ENCODE results near the genes H2AC13, ZSCAN16 and SCAND3.

- PRO-cap: no peak
Measured at GRCh38 chr6:27503360-27503989, 30.6 kb upstream of the ZNF184 start.

GRCh38 chr6:27531953-27532336, 59.0 kb upstream of the ZNF184 start:
- PRO-cap: no peak

GRCh38 chr6:27617067-27617635, 144.2 kb upstream of the ZNF184 start:
- PRO-cap: no peak

GRCh38 chr6:27680293-27680709, 127.4 kb downstream of the H2BC13 start:
- PRO-cap: no peak

GRCh38 chr6:27808080-27808351, at the start of gene H2AC13:
Gene H2AC13, plus strand, starts transcription at chr6:27808173.
- PRO-cap: no peak

- PRO-cap: no peak
Measured at GRCh38 chr6:27831770-27831941, 296 bp upstream of the H4C12 start.

DNA sequence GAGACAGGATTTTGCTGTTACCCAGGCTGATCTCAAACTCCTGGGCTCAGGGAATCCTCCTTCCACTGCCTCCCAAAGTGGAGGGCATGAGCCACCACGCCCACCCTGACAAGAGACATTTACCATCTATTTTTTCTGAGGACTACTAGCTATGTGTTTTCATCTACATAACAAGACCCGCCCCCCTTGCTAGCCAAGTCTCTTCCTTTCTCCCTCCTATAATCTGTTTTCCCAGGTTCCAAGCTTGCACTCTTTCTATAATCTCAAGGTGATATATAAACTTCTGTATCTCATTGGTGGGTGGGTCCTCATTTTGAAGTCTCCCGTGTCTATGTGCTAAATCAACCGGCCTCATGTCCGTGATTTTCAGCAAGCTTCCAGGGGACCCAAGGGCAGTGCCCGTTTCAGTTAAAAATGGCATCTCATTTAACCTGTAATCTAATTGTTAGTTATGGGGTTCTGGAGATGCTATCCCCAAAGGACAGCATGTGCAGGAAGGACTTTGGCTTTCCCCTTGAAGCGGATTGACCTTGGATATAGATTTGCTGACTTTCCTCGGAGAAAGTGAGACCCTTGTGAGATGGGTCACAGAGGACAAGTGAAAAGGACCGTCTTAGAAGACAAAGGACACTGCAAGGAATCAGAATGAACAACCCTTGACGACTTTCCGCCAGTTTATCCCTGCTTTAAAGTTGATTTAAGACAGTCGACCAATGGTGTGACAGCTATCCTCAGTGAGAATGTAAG, 881 bp downstream of the H3C12 start:
- PRO-cap: no peak

GRCh38 chr6:28085380-28085923, 5.1 kb downstream of the ZNF165 start:
- PRO-cap: no peak

- PRO-cap: bidirectional peak, plus-strand start at chr6:28124622, minus-strand start at chr6:28124539
Measured at GRCh38 chr6:28124324-28125330, at the start of gene ZSCAN16. Gene ZSCAN16, plus strand, starts transcription at chr6:28124609.

GRCh38 chr6:28135407-28135750, 6.3 kb upstream of the ZKSCAN8 start:
- PRO-cap: no peak

DNA sequence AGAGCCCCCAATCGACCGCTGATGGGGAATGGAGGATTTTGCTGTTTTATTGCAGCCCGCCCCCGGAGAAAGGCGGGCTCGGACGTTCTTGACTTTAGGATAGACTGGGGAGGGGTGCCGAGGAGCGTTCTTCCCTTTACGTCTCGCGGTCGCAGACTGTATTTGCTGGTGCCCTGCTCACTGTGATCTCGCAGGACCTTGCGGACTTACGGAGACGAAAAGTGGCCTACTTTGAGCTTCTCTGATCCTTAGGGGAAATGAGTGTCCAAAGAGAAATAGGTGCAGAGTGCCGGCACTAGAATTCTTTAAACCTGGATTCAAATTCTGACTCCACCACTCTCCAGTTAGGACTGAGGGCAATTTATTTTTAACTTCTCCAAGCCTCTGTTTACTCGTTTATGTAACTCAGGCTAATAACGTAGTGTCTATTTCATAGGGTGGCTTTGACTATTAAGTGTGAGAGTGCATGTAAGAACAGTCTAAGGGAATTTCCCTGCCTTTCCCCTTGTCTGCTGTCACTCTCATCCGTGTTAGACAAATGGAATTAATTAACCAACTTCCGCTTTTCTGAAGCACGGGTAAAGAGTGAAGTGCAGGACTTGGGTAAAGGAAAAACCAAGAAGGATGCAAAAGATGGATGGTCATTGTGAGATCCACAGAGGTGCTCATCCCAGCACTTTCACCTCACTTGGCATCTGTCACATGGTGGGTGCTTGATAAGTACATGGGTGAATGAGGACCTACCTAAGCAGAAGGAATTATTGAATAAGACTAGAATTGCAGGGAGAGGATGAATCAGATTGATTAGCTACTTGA, 4.2 kb upstream of the ZKSCAN8 start:
- PRO-cap: bidirectional peak, plus-strand start at position 97 of the sequence, minus-strand start at position 20 of the sequence

GRCh38 chr6:28543585-28544182, 18.0 kb downstream of the GPX5 start:
- PRO-cap: no peak

- PRO-cap: bidirectional peak, plus-strand start at chr6:28587397, minus-strand start at chr6:28587298
Measured at GRCh38 chr6:28586892-28587685, at the start of gene SCAND3. Gene SCAND3, minus strand, starts transcription at chr6:28587298.

GRCh38 chr6:28633871-28634292, 46.8 kb upstream of the SCAND3 start:
- PRO-cap: no peak

DNA sequence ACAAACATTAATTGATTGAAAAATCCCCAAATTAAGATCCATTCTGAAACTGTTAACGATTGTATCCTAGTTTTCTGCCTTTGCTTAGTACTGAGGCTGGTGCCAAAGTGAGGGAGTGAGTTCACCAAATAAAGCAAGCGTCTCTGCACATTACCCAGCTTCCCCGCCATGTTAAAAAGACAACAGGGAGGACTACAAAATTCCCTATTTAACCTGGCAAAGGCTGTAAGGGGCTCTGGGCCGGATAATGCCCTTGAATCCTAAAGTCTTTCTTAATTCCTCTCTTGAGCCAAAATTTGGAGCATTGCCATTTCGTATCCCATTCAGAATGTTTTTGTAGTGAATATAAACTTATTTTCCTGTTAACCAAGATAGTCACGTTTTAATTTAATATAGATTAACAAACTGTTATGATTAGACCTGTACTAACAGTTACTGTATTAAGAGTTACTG, 62.0 kb upstream of the SCAND3 start:
- PRO-cap: no peak

GRCh38 chr6:28693965-28694417, 106.9 kb upstream of the SCAND3 start:
- PRO-cap: no peak

DNA sequence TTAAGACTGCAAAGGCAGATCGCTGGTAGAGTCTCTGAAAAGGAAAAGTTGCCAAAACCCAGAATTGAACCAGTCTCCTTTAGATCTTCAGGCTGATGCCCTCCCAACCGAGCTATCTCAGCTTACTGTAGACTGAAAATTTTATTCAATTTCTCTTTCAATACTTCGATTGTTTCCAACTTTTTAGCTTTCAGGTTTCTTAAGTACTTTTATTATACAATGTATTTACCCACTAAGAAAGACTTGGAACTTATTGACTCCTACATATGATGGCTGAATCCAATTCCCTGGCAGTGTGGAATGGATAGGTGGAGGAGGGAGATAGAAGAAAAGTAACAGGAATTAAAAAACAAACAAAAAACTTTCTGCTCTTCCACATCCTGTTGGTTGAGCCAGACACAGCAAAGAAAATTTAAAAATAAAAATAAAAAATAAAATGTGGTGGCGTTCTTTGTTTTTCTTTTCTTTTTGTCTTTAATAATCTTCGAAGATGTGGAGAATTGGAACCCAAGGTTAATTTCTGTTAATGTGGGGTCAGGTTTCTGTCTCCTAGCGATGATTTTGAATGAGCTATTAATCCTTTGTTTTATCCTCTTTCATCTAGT, 140.0 kb upstream of the SCAND3 start:
- PRO-cap: no peak

- PRO-cap: no peak
Measured at GRCh38 chr6:28776916-28777293, 146.9 kb downstream of the TRIM27 start.

GRCh38 chr6:28922643-28922800, 1.3 kb downstream of the TRIM27 start:
- PRO-cap: no peak

DNA sequence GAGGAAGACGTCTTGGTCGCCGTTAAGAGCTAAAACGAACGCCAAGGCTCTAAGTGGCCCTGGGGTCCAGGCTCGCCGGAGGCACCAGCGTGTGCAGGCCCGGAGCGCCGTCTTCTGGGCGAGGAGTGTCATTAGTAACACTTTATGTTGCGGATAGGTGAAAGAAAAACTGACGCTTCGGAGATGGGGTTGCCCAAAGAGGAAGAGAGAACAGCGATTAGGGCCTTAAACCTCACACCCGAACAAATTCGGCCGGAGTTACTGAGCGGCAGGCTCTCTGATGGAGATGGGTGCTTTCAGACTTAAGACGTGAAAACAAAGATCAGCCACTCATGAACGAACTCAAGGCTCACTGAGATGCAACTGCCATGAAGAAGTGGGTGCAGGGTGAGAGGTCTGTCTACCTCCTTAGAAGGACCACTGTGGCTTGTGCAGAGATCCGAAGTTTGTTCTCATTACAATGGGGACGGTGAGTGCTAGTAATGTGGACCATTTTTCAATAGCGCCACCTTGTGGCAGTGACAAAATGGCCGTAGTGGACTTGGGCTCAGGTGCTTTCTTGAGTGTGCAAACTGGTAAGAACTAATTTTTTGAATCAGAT, 11.8 kb upstream of the ZNF311 start:
- PRO-cap: no peak

All from left cardiac atrium (tissue), 1 donor.